Mesenchymal stem cell of adipose (primary cell): ENCODE data around the gene JAK2.

GRCh38 chr9:3224647-3225355 lies 301.0 kb downstream of the RFX3 start:
- CAGE, long polyA plus RNA, result no peak

DNA sequence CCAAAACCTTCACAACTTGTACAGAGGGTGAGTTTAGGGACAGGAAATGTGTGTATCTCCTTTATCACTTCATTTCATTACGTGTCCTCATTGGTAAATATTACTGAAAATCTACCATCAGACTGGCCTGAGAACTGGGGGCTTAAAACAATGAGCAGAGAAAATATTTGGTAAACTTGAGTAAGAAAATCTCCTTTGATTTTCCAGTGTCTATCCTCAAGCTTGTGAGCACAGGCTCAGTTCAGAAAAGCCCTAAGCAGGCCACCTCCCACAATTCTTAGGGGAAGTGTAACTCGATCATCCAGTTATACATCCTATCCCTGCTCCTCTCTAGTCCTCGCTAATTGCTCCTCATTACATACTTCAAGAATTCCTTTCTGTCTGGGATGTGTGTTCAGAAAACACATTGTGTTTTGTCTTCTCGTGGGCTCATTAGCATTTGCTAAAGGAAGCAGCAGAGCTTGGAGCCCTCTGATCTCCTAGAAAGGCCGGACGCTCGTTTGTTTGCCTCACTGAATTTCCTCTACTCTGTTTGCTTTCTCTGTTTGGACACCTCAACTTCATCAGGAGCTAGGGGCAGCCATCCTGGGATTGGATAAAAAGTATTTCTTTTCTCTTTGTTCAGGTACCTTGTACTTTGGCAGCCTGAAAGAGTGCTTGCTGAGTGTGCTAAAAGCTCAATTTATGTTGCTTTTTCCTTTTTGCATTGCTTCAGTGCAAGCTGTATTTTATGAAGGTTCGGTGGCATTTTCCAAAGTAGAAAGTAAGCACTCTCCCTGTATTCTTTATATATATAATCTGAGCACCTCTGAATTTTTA lies 268.2 kb upstream of the RFX3 start:
- CAGE, long polyA plus RNA, result no peak

DNA sequence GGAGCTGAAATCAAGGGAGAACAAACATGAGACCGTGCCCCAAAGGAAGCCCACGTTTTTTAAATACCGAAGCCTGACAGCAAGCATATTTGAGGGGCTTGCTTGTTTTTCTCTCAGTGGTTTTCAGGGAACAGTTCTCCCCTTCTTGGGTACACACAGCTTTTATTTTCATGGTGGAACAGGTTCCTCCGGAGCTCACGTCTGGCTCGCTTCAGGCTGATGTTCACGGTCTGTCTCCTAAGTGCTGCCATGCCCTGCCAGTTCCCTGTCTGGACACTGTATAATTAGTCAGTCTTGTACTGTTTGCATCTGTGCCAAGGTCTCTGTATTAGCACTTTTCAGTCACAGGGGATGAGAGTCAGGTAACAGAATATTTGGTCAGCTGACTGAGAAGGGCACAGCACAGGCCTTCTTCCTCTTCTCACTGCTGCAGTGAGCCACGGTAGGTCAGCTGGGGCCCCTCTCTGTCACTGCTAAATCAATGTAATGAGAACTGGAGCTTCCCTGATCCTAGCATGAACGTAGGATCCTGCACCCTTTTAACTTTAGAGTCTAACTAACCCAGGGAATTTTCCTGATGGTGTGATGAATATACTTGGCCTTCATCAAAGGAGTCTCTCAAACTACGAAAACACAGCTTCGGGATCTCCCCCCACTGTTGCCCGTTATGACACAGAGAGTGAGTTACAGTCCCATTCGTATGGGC lies 353.9 kb upstream of the RFX3 start:
- CAGE, long polyA plus RNA, result no peak

DNA sequence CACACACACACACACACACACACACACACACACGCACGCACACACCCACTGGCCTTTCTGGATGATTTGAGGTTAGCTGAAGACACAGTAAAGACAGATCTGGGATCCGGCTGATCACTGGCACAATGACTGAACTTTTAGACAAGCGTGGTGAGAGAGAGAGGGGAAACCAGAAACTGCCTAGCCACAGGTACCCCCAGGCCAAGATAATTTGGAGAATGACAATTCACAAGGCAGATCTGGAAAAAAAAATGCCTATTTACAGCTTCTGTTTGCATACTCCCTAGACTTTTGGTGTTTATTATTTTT lies 348.1 kb downstream of the GLIS3 start:
- CAGE, long polyA plus RNA, result no peak

- CAGE, long polyA plus RNA, result no peak
These were observed 194.1 kb downstream of the GLIS3 start for GRCh38 chr9:4105840-4106189.

- CAGE, long polyA plus RNA, result no peak
These were observed 2.2 kb downstream of the GLIS3 start for GRCh38 chr9:4297366-4298451.

DNA sequence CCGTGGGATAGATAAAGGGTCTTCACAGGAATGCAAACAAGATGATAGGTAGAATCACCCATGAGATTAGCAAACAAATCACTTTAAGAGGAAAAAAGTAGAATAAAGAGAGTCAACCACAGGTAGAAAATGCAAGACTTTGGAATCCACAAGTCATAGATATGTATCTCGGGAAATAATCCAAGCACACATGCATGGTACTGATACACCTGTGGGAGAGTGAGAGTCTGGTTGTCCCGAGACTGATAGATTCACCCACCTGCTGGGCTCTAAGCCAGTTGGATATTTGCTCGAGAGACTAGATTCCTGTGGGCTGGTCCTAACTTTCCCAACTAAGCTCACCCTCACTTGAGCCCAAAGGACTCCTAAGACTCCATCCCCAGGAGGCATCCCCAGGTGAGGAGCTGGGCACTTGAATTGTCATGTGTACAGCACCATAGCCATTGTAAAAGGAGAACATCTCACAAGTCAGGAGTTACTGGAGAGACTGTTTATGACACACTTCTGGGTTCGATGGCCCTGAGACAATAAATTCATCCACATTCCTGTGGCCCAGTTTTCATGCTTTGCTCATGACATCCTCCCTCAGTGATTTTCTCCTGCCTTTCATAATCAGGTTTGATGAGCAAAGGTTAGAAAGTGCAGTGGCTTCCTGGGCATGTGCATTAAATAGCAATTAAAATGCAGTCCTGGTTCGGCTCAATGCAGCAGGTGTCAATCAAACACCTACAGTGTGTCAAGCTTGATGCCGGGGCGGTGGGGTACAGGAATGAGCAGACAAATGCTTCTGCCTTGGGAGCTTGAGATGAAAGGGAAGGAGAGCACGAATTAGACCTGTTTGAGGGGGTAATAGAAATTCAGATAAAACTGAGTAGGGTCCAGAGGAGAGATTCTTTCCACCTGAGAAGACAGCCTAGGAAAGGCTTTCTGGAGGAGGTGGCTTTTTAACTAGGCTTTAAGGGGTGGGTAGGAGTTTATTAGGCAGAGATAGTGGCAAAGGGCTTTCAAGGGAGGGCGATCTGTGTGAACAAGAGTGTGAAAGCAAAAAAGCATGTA lies 18.2 kb downstream of the SLC1A1 start:
- CAGE, long polyA plus RNA, result no peak

GRCh38 chr9:4550605-4551472 lies 60.6 kb downstream of the SLC1A1 start:
- CAGE, long polyA plus RNA, result no peak

DNA sequence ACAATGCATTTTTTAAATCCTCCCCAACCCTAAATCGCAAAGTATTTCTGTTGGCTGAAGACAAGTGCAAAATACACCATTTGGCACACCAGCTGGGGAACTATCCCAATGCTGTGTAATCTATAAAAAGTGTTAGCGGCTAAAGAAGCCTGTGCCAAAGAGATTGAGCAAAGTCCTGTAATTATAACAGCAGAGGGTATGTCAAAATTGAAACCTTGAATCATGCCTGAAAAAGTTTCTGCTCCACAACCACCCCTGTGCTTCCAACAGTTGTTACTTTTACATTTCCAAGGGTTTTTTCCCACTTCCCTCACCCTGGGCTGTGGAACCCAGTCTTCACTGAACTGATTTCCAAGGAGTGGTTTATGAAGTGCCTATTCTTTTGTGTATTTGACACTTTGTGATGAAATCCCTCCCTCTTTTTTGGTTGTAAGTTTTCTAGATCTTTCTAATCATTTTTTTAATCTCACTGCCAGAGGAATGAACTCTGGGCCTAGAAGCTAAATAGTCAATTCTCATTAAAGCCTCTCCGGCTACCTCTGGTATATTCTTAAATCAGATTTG lies 83.0 kb upstream of the PLPP6 start:
- CAGE, long polyA plus RNA, result no peak

- CAGE, long polyA plus RNA, result no peak
These were observed 42.2 kb downstream of the RCL1 start for GRCh38 chr9:4834666-4835618.

GRCh38 chr9:4840477-4841146 lies 47.9 kb downstream of the RCL1 start:
- CAGE, long polyA plus RNA, result no peak

DNA sequence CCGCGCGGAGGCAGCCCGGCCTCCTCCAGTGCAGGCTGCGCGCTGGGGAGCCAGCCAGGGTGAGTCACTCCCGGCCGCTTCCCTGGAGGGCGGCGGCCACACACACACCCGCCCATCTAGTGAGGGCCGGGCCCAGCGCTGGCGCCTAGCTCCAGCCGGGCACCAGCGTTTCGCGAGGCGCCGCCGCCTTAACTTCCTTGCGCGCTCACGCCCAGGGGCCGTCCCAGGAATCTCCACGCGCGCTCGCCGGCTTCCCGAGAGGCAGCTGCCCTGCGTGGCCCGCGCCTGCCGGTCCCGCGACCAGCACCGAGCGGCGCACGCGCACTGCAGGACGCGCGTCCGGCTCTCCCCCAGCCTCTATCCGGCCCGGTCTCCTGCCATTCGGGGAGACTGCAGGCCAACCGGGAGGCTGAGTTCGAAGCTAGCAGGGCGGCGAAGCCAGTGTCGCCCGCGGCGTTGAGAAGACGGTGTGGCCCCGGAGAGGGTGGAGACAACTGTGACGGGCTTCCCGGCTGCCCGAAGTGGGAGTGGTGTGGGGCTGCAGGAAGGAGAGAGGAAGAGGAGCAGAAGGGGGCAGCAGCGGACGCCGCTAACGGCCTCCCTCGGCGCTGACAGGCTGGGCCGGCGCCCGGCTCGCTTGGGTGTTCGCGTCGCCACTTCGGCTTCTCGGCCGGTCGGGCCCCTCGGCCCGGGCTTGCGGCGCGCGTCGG lies at the start of gene JAK2:
TSS of gene JAK2 (plus strand) at position 566 of the 710 bp plus-strand sequence.
- CAGE, long polyA plus RNA, result no peak

- CAGE, long polyA plus RNA, result no peak
These were observed 6.6 kb upstream of the RLN2 start for GRCh38 chr9:5311241-5311440.

- CAGE, long polyA plus RNA, result no peak
These were observed 8.9 kb downstream of the CD274 start for GRCh38 chr9:5459321-5459658.

GRCh38 chr9:5608586-5609416 lies 20.1 kb upstream of the RIC1 start:
- CAGE, long polyA plus RNA, result no peak

GRCh38 chr9:5729870-5730609 lies 101.1 kb downstream of the RIC1 start:
- CAGE, long polyA plus RNA, result no peak

GRCh38 chr9:5843569-5844371 lies 10.9 kb upstream of the ERMP1 start:
- CAGE, long polyA plus RNA, result no peak

DNA sequence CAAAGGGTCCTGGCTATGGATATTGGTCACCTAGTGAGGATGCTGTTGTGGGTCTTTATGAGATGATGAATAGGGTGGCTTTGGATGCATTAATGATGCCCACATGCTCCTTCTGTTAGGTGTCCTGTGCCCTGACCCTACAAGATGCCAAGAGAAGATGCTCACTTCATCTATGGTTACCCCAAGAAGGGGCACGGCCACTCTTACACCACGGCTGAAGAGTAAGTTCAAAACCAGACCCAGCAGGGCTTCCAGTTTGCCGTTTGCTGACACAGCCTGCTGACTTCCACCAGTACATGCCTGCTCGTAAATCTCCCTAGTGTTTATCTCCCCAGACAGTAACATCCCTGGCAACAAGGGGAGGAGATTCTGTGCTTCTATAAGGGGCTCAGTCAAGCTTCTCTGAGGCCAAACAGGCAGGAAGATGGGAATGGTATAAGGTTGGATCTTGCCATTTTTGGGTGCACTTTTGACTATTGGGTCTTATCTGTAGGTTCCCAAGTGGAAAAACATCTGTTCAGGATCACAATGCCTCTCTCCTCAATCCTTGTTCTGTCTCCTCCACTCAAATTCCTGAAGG lies 1.7 kb downstream of the MLANA start:
- CAGE, long polyA plus RNA, result no peak

DNA sequence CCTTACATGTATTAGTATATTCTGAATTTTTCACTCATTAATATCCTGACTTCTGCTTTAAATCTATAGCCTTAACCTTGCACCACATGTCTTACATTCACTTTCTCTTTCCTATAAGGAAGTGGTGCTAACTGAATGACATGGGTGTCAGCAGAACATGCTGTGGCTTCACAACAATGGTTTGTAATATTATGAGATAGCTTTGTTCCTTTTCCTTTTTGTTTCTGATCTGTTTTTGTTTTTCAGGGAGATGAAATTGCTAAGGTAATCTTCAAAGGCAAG lies 53.5 kb upstream of the RANBP6 start:
- CAGE, long polyA plus RNA, result no peak

DNA sequence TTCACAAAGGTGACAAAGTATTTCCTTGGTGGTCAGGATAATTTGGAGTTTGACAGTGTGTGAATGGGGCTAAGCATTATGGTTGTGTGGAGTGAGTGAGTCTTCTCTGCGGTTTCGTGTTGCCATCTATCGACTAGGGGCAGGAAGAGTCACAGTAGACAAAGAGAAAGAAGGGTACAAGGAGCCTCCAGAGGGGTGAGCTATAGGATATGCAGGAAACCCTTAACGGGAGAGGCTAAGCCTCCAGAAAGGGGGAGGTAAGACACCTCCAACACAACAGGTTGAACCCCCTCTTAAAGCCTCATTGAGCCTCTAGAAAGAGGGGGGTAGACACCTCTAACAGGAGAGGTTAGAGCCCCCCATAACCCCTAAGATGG lies 64.0 kb upstream of the RANBP6 start:
- CAGE, long polyA plus RNA, result no peak